ENCODE data around the genes ZNF510, CCDC180, COL15A1, STX17 and TMEFF1.

DNA sequence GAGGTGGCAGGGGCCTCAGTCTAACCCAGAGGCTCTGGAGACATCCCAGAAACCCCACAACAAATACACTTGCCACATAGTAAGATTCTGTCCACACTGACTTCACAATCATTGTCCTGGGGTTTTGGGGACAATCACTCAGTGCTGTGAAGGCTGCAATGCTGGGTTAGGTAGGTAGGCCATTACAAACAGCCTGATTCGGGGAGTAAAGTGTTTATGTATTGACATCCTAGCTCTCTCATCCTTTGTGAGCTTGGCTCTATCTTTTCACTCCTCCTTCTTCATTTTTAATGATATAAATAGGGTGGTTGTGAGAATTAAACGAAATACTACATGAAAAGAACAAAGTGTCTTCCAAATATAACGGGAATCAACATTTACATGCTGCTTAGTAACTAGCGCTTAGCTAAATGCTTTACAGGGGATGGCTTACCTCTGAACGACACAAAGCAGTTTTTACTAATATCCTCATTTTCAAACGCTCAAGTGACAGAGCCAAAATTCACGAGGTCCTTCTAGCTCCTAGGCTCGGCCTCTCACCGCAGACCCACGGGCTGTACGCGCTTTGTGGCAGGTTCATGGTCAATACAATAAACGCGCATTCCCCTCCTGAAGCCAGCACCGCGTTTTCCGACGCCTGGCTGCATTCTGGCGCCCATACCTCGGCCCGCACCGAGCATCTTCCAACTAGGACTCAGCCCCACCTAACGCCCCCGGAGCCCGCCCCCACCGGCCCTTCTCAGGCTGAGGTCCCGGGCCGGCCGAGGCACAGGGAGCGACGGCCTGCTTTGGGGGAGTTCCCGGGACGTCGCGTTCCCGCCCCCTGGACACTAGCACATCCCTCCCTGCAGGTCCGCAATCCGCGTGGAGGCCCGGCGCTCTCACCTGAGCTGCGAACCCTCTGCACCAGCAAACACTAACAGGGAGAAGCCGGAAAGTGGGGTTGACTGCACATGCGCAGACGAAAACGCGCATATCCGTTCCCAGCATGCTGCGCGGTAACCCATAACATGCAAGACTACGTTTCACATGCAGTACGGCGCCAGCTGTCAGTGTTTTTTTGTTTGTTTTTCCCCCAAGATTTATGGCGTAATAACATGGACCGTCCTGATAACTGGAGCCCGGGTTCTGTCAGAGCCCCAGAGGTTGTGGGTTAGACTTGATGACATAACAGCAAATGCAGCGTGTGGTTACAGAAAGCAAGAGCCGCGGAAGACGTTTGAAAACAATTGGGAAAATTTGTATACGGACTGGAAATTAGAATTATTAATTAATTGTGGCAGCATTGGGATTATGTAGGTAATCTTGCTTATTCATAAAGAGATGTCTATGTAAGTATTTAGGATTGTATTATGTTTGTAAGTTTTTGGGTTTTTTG, at the start of gene ZNF510:
Gene ZNF510, minus strand, starts transcription at position 939 of the 1,378 bp plus-strand sequence.
- PRO-cap, 3 experiments = peak in 3 of 3 experiments; most common plus-strand start position 1,006 of the sequence (in 2); most common minus-strand start position 911 of the sequence (in 2)
- RAMPAGE, long total RNA = no peak

DNA sequence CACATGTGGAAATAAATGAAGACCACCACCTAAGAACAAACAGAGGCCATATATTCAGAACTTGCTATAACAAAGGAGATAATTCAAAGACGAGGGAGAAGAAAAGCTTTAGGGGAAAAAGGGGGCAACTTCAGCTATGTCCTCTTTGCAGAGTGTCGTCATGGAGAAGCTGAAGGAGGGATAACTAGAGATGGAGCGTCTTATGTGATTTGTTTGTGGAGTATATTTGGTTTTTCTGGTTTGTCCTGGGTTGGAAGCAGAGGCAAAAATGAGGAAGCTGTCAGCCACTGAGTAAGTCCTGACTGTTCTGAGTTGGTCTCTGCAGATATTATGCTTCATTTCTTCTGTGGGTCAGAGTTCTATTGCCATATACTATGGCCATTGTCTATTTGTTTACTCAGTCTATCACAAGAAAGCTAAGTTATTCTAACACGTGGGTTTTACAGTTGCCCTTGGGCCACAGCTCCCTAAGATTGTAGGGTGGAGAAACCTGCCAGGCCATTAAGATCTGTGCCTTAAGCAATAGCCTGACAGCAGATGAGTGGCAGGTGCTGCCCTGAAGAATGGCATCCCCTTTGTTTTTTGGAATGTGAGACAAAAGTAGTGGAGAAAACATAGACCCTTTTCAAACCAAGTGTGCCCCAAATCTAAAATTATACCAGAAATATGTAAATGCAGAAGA, 2.9 kb upstream of the CTSV start:
- PRO-cap, 3 experiments = no peak in any of the 3 experiments
- RAMPAGE, long total RNA = no peak

DNA sequence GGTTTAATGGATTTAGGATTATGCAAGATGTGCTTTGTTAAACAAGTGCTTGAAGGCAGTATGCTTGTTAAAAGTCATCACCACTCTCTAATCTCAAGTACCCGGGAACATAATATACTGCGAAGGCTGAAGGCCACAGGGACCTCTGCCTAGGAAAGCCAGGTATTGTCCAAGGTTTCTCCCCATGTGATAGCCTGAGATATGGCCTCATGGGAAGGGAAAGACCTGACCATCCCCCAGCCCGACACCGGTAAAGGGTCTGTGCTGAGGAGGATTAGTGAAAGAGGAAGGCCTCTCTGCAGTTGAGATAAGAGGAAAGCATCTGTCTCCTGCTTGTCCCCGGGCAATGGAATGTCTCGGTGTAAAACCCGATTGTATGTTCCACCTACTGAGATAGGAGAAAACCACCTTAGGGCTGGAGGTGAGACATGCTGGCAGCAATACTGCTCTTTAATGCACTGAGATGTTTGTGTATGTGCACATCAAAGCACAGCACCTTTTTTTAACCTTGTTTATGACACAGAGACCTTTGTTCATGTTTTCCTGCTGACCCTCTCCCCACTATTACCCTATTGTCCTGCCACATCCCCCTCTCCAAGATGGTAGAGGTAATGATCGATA, 75.0 kb upstream of the CCDC180 start:
- PRO-cap, 3 experiments = no peak in any of the 3 experiments
- RAMPAGE, long total RNA = no peak

- PRO-cap, 3 experiments = no peak in any of the 3 experiments
- RAMPAGE, long total RNA = no peak
Measured at GRCh38 chr9:97307465-97308292, at the start of gene CCDC180. TSS of gene CCDC180 (plus strand) at chr9:97307659.

- PRO-cap, 3 experiments = no peak in any of the 3 experiments
- RAMPAGE, long total RNA = no peak
Measured at GRCh38 chr9:97528054-97528870, 26.8 kb downstream of the TMOD1 start.

- PRO-cap, 3 experiments = no peak in any of the 3 experiments
- RAMPAGE, long total RNA = no peak
Measured at GRCh38 chr9:97563879-97564913, 62.7 kb downstream of the TMOD1 start.

DNA sequence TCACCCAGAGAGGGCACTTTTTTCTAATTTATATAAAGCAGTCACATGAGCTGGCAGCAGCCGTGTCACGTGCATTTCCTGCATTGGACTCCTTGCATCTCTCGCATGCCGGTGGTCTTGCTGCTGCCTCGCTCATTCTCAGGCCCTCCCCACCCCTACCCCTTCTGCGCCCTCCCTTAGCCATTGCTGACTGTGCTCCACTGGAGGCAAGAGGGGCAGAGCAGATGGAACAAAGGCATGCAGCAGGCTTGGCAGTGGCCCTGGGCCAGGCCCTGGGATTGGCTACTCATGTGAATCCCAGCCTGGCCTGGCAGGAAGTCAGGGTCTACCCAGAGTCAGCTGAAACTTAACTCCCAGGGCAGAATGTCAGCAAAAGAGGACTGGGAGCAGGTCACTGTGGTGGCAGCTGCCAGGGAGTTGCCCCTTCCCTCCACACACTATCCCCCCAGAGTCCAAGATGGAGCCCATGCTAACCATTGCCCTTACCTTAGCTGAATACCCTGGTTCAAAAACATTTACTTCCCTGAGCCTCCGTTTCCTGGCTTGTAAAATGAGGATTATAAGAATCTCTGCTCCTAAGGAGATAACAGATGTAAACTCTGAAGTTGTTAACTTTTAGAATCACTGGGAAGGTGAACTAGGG, 62.2 kb downstream of the TSTD2 start:
- PRO-cap, 3 experiments = peak in 1 of 3 experiments; most common plus-strand start position 361 of the sequence (in 1); most common minus-strand start position 202 of the sequence (in 1)
- RAMPAGE, long total RNA = no peak

DNA sequence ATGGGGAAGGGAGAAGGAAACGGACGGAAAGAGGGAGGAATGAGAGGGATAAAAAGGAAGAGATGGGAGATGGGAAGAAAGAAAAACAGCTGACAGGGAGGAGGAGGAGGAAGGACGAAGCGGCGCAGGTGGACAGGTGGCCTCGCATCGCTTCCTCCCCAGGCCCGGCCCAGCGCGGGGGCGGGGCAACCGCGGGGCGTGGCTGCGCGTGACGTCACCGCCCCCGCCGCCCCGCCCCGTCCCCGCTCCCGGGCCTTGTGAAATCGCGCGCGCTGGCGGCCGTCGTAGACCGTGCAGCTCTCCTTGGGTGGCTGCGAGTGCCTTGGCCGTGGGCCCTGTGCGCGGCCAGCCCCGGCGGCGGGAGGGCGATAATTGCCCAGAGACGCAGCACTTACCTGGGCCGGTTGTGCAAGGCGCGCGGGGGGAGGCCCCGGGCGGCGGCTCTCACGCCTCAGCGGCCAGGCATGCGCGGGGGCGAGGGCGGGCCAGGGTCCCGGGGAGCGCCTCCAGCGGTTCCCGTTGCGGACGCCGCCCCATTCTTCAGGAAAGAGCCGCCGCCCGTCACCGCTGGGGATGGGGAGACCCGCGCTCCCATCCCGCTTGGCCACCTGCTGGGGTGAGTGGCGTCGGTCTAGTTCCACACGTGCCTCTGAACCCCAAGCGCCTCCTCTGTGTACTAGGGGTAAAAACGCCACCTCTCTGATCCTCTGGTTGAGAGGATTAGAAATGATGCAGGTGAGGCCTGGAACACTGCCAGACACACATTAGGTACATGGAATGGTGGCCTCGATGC, 49.5 kb upstream of the FOXE1 start:
- PRO-cap, 3 experiments = peak in 3 of 3 experiments; most common plus-strand start position 258 of the sequence (in 2); most common minus-strand start position 171 of the sequence (in 2)
- RAMPAGE, long total RNA = no peak

DNA sequence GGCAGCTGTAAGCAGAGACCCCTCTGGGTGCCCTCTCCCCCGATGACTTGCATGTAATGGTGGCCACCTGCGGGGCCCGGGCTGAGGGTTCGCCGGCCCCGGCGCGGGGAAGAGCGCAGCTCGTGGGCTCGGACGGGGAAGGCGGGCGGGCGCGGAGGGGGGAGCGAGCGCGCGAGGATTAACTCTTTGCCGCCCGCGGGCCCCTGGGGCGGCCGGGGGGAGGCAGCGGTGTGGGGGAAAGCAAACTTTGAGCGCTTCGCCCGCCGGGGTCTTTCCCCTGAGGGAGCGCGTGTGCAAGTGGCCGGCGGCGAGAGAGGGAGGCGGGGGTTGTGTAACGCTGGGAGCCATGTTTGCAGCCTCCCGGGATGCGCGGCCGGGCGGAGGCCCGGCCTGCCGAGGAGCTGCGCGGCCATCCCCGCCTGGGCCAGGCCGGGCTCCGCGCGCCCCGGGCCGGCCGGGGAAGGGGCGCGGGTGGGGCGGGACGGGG, 505 bp downstream of the ANP32B start:
- PRO-cap, 3 experiments = peak in 2 of 3 experiments; most common plus-strand start position 206 of the sequence (in 1); most common minus-strand start position 115 of the sequence (in 1)
- RAMPAGE, long total RNA = no peak

GRCh38 chr9:97985171-97985638, 2.1 kb downstream of the ANP32B start:
- PRO-cap, 3 experiments = peak in 1 of 3 experiments; most common minus-strand start chr9:97985445 (in 1)
- RAMPAGE, long total RNA = no peak

- PRO-cap, 3 experiments = no peak in any of the 3 experiments
- RAMPAGE, long total RNA = no peak
Measured at GRCh38 chr9:98037447-98037817, 19.1 kb upstream of the NANS start.

DNA sequence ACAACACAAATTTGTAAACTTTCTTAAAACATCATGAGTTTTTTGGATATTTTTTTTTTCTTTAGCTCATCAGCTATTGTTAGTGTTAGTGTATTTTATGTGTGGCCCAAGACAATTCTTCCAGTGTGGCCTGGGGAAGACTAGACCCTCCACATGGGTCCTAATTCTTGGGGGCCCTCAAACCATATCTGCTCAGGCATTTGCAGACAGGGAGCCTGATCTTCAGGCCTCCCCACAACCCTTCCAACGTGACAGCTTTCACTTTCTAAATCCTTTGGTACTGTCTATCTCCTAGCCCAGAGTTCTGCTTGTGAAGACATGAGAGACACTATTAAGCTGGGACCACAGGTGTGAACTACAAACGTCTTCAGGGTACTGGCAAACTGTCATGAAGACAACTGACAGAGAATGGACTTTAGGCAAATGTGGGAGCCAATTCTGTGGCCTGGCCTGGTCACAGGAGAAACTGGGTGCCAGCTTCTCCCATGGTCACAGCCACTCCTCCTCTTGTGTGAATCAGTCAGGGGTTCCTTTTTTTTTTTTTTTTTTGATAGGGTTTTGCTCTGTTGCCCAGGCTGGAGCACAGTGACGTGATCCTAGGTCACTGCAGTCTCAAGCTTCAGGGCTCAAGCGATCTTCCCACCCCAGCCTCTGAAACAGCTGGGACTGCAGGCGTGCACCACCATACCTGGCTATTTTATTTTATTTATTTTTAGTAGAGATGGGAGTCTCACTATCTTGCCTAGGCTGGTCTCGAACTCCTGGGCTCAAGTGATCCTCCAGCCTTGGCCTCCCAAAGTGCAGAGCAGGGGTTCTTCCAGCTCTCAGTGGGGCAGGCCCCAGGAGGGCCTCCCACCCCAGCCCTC, 10.4 kb downstream of the TRIM14 start:
- PRO-cap, 3 experiments = no peak in any of the 3 experiments
- RAMPAGE, long total RNA = no peak

DNA sequence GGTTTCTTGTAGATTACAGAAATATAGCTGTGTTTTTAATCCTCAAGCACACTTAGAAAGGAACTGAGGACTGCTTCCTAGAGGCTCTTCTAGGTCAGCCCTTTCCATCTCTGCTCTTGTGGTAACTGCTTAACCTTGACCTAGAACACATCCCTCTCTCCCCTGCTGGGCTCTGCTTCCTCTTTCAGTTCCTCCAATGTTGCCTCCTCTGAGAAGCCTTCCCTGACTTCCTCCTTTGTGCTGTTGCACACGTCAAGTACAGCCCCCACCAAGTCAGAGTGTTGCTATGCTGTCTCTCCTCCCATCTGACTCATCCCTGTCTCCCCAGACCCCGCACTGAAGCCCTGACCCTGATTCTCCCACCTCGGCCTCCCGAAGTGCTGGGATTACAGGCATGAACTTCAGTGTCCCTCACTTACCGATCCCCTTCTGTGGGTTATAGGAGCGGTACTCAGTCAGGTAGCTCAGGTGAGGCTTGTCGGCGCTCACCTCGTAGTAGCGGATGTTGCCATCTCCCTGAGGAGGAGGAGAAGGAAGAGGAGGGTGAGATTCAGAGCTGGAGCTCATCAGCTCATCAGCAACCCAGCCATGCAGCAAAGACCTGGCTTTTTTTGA, 10.5 kb upstream of the TRIM14 start:
- PRO-cap, 3 experiments = no peak in any of the 3 experiments
- RAMPAGE, long total RNA = no peak

DNA sequence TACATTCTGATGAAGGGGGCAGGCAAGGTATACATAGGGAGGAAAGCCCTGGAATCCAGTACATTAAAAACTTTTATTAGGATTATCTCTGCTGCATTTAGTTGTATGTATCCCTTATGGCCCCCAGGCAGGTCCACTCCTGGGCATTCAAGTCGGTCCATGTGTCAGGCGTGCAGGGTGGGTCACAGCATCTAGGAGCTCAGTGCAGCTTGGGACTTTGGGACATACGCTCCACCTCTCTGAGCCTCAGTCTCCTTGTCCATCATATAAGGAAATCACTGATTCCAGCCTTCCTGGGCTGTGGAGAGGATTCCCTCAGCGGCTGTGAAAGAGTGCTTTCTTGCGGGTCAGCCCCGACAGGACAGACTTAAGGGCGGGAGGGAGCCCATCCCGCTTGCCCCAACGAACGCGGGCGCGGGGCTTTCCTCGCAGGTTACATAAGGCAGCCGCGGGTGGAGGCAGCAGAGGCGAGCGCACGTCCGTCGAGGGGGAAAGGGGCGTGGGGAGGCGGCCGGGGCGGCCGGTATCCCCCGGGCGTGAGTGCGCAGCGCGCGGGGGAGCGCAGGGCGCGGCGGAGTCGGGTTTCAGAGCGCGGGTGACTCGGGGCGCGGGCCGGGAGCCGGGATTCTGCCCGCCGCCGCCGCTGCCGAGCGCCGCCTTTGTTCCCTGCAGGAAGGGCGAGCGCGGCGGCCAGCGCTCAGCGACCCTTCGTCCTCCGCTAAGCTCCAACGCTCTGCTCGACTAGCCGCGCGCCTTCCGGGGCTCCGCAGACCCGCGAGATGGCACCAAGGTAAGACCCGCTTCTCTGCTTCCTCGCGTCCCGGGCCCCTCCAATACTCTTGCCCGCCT, at the start of gene COL15A1:
Gene COL15A1, plus strand, starts transcription at position 625 of the 849 bp plus-strand sequence.
- PRO-cap, 3 experiments = no peak in any of the 3 experiments
- RAMPAGE, long total RNA = no peak

- PRO-cap, 3 experiments = no peak in any of the 3 experiments
- RAMPAGE, long total RNA = no peak
Measured at GRCh38 chr9:98998243-98999362, 54.9 kb downstream of the COL15A1 start.

GRCh38 chr9:99226227-99226561, 4.1 kb downstream of the SEC61B start:
- PRO-cap, 3 experiments = no peak in any of the 3 experiments
- RAMPAGE, long total RNA = no peak

DNA sequence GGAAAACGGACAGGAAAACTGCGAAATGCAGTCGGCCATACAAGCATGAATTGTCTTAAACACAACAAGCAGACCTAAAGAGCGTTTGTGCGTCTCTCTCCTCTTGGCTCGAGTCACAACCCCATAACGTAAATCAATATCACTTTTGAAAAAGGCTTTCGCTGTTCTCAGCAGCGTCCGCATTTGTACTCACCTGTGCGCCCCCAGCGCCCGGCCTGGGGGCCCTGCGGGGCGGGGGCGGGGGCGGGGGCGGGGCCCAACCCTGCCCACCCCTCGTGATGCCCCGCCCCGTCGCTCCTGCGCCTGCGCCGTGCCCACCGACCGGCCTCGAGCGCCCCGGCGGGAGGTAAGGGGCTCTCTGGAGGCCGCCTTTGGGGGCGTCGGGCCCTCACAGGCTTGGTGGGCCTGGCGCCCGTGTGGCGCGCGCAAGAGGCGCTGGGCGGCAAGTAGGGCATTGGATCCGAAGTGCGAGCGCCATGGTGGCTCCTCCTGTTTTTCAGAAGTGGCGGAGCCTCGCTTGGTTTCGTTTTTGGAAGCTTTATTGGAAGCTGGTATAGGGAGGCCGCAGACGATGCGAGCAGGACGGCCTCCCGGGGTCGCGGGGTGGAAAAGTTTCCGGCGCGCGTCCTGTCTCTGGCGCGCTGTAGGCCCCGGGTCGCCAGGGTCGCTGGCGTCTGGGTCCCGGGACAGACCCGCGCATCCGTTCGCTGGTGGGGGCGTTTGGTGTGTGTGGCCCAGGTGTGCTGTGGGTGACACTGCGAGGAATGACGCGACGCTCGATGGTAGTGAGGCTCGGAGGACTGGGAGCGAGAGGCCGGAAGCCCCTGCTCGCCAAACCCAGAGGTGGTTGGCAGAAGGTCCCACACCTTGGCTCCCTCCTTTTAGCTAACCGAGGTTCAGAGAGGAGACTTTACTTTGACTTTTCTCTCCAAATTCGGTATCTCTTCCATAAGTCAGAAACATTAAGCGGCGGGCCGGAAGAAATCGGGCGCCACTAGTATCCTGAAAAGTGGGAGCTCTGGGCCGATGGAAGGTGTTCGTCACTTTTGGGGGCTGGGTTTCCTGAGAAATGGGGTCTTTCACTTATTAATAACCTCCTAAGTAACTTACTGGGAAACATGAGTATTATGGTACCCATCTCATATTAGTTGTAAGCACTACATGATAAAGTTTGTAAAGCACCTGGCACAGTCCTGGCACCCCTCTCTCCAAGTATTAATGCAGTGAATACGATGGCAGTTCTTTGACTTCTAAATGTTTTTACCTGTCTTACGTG, at the start of gene STX17:
Gene STX17, plus strand, starts transcription at position 294 of the 1,276 bp plus-strand sequence.
- PRO-cap, 3 experiments = peak in 3 of 3 experiments; most common plus-strand start position 317 of the sequence (in 2); most common minus-strand start position 191 of the sequence (in 1)
- RAMPAGE, long total RNA = start-site peak on the plus strand centred at position 323 of the sequence, 24 bp wide, 289 and 170 reads in 2 replicates

- PRO-cap, 3 experiments = no peak in any of the 3 experiments
- RAMPAGE, long total RNA = no peak
Measured at GRCh38 chr9:99999897-100000471, 93.5 kb downstream of the STX17 start.

GRCh38 chr9:100472628-100473225, at the start of gene TMEFF1:
TSS of gene TMEFF1 (plus strand) at chr9:100473149.
- PRO-cap, 3 experiments = peak in 2 of 3 experiments; most common plus-strand start chr9:100473183 (in 2)
- RAMPAGE, long total RNA = no peak

GRCh38 chr9:100516129-100516676, 43.3 kb downstream of the TMEFF1 start:
- PRO-cap, 3 experiments = no peak in any of the 3 experiments
- RAMPAGE, long total RNA = no peak

Data from cerebellum (tissue), 5 donors.